ENCODE measurements around a stretch of chr7.

DNA sequence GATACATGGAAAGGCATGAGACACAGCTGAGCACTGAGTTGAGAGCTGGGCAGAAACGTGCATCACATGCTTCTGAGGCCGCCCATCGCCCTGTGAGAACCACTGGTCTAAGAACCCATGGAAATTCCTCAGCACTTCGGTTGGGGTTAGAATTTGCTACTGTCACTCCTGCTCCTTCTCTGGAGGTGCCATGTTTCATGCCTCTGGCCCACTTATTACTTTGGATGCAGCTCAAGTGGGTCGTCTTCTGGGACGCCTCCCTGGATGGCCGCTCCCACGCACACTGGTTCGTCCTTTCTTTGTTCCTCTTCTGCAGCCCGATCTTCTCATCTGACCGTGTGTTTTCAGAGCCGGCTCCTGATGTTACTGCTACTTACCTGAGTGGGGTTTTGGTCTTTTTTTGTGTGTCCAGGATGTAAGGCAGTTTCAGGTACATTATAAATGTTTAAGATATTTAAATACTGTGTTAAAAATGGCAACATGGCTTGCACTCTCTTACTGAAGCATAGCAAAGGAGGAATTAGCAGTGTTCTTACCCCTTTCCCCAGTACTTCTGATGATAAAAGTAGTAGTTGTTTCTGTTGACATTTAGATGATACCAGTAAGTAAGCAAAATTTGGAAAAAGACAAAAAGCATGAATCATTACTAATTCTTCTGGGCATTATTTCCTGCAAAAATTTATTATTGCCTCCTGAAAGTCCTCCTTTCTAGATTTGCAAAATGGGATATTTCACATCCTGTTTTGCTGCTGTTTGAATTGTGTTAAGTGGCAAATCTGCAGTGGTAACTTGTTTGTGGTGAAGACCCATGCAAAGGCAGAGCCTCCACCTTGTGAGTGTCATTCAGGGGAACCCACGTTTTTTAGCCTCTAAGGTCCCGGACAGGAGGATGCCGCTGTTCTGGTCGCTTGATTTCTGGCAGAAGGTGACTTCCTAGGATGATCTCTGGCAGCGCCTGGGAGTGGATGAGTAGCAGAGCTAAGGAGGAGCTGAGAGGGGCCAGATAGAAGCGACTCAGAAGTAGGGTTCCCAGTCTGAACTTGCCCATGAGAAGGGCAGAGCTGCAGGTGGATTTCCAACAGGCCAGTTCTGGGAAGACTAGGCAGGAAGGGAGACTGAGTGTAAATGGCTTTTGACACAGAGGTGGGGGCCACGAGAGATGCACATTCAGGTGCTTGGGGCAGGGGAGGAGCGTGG lies 59.3 kb downstream of the SHH start:
- PRO-cap, result no peak

GRCh38 chr7:155796374-155797434 lies 15.6 kb downstream of the SHH start:
- PRO-cap, result no peak

- PRO-cap, result no peak
These were observed 7.2 kb downstream of the SHH start for GRCh38 chr7:155805192-155805366.

- PRO-cap, result no peak
These were observed 48.6 kb upstream of the SHH start for GRCh38 chr7:155860717-155861460.

DNA sequence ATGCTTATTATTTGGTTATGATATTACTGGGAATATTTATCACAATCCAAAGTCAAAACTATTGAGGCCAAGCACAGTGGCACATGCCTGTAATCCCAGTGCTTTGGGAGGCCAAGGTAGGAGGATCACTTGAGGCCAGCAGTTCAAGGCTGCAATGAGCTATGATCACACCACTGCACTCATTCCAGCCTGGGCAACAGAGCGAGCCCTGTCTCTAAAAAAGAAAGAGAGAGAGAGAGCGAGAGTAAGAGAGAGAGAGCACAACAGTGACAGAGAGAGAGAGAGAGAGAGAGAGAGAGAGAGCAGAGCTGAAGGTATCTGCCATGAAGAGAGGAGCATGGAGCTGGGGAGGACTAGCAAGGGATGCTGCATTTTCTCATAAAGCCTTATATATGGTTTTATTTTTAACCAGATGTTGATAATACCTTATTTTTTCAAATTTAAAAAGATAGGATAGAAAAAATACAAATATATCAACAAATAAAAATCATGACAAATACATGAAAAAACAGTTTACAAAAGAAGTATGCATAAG lies 84.5 kb upstream of the RNF32 start:
- PRO-cap, result no peak

- PRO-cap, result no peak
These were observed 25.0 kb upstream of the RNF32 start for GRCh38 chr7:156615464-156616134.

DNA sequence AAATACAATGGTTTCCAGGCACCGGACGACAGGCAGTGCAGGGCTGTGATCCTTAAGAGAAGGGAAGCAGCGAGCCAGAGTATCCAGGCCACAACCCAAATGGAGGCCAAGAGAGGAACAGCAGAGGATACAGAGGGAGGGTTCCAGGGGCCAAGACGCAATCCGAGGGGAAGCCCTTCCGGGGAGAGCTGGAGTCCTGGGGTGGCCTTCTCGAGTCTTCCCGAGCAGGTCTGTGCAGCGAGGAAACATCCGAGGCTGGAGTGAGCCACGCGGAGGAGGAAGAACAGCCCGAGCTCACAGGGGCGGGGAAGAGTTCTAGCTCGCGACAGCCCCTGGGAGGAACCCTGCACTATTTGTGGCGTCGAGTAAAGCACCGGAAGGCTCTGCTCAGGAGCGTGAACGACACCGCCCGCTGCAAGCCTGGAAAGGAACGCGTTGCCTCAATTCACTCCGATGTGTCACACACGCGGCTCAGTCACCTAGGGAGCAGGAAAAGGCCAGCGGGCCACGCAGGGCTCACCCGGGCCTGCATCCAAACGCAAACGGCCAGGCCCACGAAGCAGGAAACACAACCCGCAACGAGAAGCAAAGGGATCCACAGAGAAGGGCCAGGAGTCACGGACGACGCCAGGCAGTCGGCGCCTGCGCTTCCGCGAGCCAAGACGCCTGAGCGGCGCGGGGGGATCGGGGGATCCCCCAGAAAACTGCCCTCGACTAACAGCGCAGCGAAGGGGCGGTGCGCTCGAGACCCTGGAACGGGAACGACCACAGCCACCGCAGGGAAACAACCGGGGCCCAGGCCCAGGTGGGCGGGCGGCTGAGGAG lies 833 bp upstream of the RNF32 start:
- PRO-cap, result no peak

- PRO-cap, result no peak
These were observed 18.7 kb downstream of the RNF32 start for GRCh38 chr7:156658996-156659900.

- PRO-cap, result no peak
These were observed 84.6 kb downstream of the RNF32 start for GRCh38 chr7:156725142-156725609.

GRCh38 chr7:156842269-156842809 lies 50.6 kb downstream of the LMBR1 start:
- PRO-cap, result no peak

DNA sequence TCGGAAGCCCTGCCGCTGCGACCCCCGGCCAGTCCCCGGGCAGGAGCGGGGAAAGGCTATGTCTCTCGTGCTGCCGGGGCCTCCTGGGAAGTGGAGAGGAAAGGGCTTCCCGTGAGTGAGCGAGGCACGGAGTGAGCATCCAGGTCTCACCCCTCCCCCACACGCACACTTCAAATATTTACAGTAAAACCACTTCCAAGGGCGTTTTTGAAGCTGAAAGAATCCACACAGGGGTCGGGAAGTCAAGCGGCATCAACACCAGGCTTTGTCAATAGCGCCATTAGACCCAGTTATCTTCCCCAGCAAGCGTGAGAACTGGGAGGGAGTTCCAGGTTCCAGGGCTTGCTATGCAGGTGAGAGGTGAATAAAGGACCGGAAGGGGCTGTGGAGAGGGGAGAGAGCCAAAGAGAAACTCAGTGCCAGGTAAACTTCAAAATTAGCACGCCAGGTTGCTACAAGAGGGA lies 1.2 kb upstream of the MNX1 start:
- PRO-cap, result no peak

- PRO-cap, result no peak
These were observed 8.6 kb upstream of the MNX1 start for GRCh38 chr7:157018917-157019695.

DNA sequence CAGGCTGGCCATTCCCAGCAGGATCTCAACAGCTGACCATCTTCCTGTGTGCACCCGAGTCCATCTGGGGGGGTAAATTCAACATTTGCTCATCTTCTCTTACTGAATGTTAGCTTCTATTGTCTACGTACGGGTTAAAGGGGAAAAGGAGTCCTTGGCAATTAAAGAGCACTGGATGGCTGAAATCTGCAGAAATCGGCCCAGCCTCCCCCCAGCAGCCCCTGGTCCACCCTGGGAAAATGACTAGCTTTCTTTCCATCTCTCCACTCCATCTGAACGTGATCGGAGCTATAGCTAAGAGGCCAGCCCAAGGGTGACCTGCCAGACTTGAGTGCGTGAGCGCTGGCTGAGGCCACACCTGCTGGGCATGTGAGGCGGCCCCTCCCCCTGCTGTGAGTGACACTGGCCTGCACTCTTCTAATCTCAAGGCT lies 12.1 kb upstream of the MNX1 start:
- PRO-cap, result no peak

GRCh38 chr7:157168751-157169130 lies 30.0 kb downstream of the UBE3C start:
- PRO-cap, result no peak

GRCh38 chr7:157373596-157374329 lies 37.0 kb downstream of the DNAJB6 start:
- PRO-cap, result no peak

- PRO-cap, result no peak
These were observed 248.8 kb downstream of the DNAJB6 start for GRCh38 chr7:157585509-157586117.

- PRO-cap, result no peak
These were observed 485.8 kb downstream of the DNAJB6 start for GRCh38 chr7:157822508-157823069.

- PRO-cap, result no peak
These were observed 487.5 kb downstream of the DNAJB6 start for GRCh38 chr7:157824285-157824646.

- PRO-cap, result no peak
These were observed 509.4 kb downstream of the DNAJB6 start for GRCh38 chr7:157846118-157846788.

DNA sequence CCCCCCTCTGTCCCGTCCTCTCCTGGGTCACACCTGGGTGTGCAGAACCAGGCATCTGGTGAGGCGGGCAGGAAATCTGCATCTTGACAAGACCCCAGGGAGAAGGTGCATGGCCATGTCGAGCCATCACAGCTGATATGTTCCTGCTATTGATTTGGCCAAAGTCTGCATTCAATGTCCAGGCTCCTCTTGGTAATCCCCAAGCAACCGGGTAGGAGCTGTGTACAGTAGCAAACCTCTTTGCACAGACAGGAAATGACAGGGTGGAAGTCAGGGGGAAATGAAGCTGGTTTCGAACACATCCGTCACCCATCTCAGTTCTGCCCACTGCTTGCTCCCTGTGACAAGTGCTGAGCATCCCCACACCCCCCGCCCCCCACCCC lies 554.2 kb downstream of the DNAJB6 start:
- PRO-cap, result no peak